ENCODE data around the genes MYF6 and KITLG.

DNA sequence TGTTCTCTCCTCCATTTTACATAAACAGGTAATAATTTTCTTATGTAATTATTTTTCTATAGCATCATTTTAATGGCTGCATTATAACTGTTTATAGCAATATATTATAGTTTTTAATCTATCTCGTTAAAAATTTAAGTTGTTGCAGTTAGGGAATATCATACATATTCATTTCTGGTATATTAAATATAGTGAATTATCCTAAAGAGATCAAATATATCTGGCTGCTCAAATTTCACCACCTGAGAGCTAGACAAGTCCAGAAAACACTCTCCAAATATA, 85.7 kb downstream of the PAWR start:
- PRO-cap: no peak

DNA sequence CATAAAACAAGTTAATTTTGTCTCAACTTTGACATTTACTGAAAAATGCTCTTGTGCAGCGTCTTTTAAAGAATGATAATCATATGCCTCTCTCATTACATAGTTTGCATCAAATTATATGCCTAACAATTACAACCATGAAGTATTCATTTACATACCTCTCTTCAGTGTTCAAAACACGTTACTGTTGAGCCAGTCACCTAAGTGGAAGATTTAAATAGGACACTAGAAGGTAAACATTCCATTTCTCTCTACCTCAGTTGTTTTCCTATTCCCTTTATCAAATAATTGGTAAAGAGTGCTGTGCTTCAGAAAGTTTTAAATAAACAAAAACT, 46.5 kb downstream of the PAWR start:
- PRO-cap: no peak

DNA sequence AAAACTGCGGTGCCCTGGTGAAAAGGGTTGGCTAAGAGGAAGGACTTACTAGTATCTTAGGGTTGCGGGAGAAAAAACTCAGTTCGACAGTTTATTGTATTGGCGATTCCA, 731 bp upstream of the PAWR start:
- PRO-cap: no peak

- PRO-cap: no peak
These were observed 37.2 kb downstream of the PPP1R12A start for GRCh38 chr12:79897586-79898251.

- PRO-cap: no peak
These were observed 120.1 kb downstream of the OTOGL start for GRCh38 chr12:80219308-80219903.

DNA sequence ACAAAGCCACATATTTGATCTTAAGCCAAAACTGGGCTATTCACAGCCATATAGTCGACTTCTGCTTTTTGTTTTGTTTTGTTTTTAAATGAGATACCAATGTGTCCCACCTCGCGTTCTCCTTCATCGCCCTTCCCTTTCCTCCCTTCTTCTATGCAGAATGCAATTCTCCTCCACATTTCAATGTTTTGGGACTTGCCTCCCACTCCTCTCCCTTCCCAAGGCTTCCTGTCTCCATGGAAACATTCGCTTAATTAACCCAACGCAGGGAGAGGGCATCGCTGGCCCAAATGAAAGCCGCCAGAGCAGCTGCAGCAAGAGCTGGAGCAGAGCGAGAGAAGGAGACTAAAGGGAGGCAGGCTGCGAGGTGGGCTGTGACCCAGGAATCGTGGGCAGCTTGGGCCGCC, 43.6 kb upstream of the PTPRQ start:
- PRO-cap: no peak

GRCh38 chr12:80706966-80707444, 429 bp upstream of the MYF6 start:
- PRO-cap: no peak

DNA sequence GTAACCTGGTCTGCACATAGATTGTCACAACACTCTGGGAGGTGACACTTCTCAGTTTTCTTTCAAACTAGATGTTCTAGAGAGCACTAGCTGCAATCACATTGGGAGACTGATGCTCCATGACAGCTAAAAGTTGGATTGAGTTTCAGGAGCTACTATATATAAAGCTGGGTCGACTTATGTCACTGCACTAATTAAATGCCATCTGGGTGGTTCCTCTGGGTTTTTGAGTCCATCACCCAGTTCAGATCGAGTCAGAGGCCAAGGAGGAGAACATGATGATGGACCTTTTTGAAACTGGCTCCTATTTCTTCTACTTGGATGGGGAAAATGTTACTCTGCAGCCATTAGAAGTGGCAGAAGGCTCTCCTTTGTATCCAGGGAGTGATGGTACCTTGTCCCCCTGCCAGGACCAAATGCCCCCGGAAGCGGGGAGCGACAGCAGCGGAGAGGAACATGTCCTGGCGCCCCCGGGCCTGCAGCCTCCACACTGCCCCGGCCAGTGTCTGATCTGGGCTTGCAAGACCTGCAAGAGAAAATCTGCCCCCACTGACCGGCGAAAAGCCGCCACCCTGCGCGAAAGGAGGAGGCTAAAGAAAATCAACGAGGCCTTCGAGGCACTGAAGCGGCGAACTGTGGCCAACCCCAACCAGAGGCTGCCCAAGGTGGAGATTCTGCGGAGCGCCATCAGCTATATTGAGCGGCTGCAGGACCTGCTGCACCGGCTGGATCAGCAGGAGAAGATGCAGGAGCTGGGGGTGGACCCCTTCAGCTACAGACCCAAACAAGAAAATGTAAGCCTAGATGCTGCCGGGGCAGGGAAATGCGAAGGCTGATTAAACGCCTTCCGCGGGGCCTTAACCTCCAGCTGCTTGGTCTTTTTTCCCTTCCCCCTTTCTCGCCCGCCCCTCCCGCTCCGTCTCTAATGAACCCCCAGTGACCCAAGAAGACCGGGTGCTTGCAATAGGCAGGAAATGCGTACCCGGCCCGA, at the start of gene MYF6:
Gene MYF6, plus strand, starts transcription at position 190 of the 991 bp plus-strand sequence.
- PRO-cap: no peak

DNA sequence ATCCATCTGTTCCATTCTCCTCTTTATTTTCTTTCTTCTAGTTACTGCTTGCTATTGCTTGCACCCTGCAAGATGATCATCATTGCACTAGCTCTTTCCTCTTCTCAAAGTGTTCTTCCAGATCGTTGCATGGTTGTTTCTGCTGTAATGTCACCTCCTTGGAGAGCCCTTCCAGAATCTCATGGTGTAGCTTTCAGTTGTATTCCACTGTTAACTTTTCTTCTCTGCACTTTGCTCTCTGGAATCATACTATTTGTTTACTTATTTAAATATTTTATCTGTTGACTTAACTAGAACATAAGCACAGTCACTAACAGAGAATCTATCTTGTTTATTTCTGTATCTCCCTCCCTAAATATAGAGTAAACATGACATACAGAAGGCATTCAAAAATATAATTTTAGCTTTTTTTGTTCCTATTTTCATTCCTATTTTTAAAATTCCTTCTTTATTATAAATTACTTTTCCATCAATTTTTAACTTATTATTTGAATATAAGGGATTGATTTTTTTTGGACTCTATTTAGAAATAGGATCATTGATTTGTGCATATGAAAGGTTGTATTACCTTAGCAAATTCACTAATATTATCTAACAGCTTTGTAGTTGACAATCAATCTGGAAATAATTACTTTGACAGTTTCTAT, 11.7 kb downstream of the LIN7A start:
- PRO-cap: no peak

GRCh38 chr12:81080374-81080966, 2.6 kb downstream of the ACSS3 start:
- PRO-cap: no peak

GRCh38 chr12:81598241-81598581, 160.9 kb downstream of the PPFIA2 start:
- PRO-cap: no peak

GRCh38 chr12:82634704-82635103, 52.0 kb upstream of the TMTC2 start:
- PRO-cap: no peak

DNA sequence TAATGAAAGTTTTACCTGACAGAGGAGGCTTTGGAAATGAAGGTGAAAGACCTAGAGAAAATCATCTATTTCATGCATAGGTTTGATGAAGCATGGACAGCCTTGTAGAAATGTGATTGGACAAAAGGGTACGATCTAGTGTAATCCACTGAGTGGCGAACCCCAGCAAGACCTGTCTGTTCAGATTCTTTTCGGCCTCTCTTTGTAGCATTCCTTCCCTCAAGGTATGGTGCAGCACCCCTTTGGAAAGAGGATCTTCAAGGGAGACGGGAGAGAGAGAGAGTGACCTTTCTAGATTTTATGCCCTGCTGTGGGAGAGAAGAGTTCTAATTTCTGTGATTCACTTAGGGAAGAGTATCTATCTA, 287.9 kb downstream of the TMTC2 start:
- PRO-cap: no peak

DNA sequence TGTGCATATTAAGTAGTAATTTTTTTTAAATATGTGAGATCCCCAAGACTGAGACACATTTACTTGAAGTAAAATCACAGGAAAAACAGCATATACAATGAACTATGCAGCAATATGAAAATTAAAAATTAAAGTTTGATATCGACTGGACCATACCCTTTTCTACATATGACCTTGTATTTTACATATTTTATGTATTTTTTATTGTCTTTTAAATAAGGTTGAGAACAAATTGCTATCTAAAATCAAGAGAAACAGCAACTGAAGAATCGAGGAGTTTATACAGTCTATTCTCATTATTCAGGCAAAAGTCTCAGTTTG, 49.9 kb downstream of the TSPAN19 start:
- PRO-cap: no peak

DNA sequence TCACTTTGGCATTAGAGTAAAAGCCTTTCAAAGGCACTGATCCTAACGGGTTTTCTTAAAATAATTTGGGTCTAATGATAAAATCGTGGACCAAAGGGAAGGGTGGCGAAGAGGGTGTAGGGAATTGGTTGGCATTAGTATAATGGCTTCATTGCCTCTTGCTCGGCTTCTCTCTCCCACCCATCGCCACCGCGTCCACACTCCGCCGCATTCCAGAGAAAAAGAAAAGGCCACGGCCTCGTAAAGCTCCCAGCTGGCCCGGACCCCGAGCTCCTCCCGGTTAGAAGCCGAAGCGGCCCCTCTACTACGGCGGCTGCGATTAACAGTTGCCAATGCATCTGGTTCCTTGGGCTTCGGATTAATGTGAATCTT, 775 bp upstream of the ALX1 start:
- PRO-cap: no peak

GRCh38 chr12:86838504-86839055, 582.4 kb upstream of the MGAT4C start:
- PRO-cap: no peak

DNA sequence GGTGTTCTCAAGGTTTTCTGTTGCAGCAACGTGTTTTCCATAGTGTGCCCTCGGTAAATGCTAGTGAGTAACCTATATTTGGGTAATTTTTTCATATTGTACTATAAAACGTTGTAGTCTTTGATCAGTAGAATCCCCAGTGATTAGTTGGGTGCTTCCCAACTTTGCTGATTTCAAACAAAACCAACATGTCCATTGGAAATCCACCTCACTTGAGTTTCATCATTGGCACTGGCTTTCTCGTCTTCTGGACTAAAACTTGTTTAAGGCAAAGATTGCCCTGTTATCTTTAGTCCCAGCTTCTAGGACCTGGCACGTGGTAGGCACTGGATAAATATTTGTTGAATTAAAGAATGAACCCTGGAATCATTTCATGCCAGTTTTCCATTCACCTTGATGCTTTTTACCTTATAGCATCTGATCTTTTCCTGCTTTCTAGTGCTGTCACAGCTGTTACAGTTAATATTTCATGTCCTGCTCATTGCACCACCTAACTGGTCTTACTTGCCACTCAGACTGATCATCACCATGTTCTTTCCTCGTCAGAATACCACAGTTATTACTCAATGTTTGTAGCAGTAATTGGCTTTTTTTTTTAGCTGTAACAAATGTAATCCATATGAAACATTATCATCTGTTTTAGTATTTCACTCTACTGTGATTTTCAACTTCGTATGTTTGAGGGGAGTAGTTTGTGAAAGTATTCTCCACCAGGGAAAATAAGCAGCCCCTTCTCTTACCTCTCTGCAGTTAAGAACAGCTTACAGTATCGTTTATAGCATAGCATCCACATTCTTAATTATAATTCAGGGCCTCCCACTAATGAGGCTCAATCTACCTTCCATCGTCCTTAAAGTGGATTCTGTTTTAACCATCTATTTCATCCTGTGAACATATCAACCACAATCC, 1.2 kb downstream of the C12orf29 start:
- PRO-cap: no peak

DNA sequence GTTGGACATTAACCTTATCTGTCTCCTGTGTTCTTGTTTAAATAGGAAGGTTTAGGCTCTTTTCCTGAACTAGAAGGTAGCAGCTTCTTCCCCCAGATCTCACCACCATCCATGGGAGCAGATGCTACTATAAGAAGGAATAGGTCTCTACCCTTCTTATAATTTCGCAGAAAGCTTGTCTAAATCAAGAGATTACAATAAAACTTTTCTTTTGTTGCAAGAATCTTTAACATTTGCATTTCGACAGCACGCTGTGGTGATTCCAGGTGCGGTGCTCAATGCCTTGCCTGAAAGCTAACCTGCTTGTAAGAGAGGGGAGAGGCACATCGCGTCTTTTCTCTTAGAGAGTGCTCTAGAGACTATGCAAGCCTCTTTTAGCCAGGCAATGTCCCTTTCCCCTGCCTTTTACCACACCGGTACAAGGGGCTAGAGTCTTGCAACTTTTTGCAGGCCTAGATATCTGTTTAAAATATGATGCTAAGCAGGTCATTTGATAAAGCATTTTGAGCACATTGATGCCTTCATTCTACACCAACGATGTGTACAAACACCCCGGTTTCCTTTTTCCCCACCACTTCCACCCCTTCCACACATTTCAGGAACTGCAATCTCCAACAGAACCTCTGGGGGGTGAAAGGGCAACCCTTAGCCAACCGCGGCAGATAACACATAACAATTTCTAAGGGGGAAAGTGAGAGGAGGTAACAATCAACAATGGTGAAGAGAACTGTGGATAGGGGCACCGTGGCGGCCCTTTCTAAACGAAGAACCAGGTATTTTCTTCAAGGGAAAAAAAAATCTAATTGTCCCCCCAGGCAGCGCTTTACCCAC, 1.4 kb downstream of the KITLG start:
- PRO-cap: no peak

- PRO-cap: unidirectional peak, minus-strand start at chr12:88580078; bidirectional peak, plus-strand start at chr12:88580581, minus-strand start at chr12:88580471
These were observed at the start of gene KITLG for GRCh38 chr12:88579929-88581116. TSS of gene KITLG (minus strand) at chr12:88580471.

GRCh38 chr12:89019394-89020131, 332.7 kb downstream of the DUSP6 start:
- PRO-cap: no peak